ENCODE results near the genes TAS2R1, ROPN1L and ANKRD33B.

GRCh38 chr5:2011774-2012205 lies 129.1 kb upstream of the IRX4 start:
- PRO-cap, 2 experiments, result no peak in any of the 2 experiments
- RAMPAGE, long total RNA, 4 experiments, result no peak in any of the 4 experiments

GRCh38 chr5:2266937-2267272 lies 384.2 kb upstream of the IRX4 start:
- PRO-cap, 2 experiments, result no peak in any of the 2 experiments
- RAMPAGE, long total RNA, 4 experiments, result no peak in any of the 4 experiments

- PRO-cap, 2 experiments, result peak in 1 of 2 experiments; most common plus-strand start chr5:2752695 (in 1); most common minus-strand start chr5:2752709 (in 1)
- RAMPAGE, long total RNA, 4 experiments, result no peak in any of the 4 experiments
Measured at GRCh38 chr5:2752479-2752838, 982 bp upstream of the IRX2 start.

DNA sequence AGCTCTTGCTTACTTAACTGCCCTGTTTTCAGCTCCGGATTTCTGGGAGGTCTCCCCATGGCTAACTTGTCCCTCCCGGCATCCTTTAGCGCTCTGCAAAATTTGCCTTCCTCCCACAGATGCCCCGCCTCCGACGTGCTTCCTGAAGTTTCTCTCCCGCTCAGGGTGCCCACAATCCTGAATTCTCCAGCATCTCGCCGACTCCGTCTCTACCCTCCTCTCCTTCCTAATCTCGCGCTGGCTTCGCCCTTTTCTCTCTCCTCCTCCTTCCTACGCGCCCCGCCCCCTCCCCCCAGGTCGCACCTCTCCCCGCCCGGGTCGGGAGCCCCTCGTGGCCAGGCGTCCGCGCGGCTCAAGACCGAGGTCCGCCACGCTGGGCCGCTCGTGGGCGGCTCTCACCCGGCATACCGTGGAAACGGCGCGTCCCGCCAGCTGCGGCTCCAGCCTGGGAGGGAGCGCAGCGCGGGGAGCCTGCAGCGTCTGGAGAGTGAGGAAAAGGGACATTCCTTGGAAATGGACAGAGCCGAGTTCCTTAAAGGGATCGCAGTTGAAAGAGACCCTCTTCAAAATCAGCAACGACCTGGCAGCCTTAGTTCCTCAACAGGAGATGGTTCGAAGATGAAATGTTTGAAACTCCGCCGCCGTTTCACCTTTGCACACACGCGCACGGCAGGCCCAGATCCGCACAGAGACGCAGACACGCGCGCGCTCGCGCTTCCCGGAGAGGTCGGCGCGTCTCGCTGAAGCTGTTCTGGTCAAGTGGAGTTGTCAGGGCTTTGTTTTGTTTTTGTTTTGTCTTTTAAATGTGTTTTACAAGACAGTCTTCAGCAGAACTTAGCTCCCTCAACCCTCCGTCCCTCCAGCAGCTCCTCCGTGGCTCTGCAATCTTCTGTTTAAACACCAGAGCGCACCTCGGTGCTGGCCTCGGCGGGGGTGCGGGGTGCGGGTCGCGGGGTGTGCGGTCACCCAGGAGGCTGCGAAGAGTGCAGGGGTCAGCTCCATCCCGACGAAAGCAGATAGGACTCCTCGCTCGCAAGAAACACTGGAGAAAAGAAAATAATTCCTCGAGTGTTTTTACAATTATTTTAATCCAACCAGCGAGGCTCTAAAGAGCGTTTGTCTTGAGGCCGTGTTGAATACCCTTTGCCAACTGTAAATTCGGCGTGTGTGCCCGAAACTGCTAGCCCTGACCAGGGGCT lies 5.1 kb upstream of the IRX2 start:
- PRO-cap, 2 experiments, result peak in 1 of 2 experiments; most common plus-strand start position 174 of the sequence (in 1); most common minus-strand start position 137 of the sequence (in 1)
- RAMPAGE, long total RNA, 4 experiments, result start-site peak on the plus strand in 3 of 4 experiments, centred at positions 330 to 336 of the sequence, 16 to 70 reads per replicate

DNA sequence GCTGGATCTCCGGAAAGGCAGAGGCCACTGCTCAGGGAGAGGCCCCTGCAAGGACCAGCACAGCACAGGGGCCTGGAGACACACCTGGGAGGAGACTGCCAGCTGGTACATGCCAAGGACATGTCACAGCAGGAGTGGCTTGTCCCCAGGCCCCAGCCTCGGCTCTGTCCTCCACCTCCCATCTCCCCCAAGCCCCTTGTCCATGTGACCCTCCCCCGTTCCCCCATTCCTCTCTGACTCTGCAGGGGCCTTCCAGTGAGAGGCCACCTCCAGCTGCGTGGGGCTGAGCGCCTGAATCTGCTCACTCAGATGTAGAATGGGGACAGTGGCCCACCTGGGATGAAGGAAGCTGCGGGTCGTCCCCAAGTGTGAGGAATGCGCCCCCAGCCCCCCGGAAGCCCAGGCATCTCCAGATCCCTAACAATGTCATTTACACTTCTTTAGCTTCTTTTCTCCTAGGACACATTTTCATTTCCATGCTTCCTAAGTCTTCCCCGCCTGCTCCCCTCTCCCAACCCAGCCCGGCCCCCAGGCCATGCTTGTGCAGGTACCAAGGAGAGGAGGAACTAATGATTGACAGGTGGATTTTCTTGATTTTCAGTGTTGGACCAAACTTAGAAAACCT lies 349.6 kb upstream of the IRX2 start:
- PRO-cap, 2 experiments, result no peak in any of the 2 experiments
- RAMPAGE, long total RNA, 4 experiments, result no peak in any of the 4 experiments

GRCh38 chr5:3854129-3854754 lies 258.6 kb downstream of the IRX1 start:
- PRO-cap, 2 experiments, result no peak in any of the 2 experiments
- RAMPAGE, long total RNA, 4 experiments, result no peak in any of the 4 experiments

GRCh38 chr5:4901615-4901858 lies 238.6 kb upstream of the ADAMTS16 start:
- PRO-cap, 2 experiments, result no peak in any of the 2 experiments
- RAMPAGE, long total RNA, 4 experiments, result no peak in any of the 4 experiments

GRCh38 chr5:5179158-5179448 lies 39.0 kb downstream of the ADAMTS16 start:
- PRO-cap, 2 experiments, result no peak in any of the 2 experiments
- RAMPAGE, long total RNA, 4 experiments, result no peak in any of the 4 experiments

DNA sequence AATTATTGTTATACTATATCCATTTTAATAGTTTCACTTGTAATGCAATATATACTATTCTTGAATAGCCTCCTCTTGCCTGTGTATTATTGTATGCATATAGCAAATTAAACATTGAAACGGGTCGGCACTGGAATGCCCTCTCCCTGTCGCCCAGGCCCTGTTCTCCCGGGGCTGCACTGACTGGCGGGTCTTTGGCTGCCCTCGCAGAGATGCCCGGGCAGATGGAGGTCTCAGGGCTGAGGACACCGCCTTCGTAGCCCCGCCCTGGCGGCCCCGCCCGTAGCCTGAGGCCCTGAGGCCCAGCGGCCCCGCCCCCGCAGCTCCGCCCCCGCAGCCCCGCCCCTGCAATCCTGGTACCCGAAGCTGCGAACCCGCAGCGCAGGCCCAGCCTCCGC lies 71.9 kb downstream of the ICE1 start:
- PRO-cap, 2 experiments, result no peak in any of the 2 experiments
- RAMPAGE, long total RNA, 4 experiments, result no peak in any of the 4 experiments

GRCh38 chr5:5985188-5985595 lies 393.2 kb downstream of the MED10 start:
- PRO-cap, 2 experiments, result no peak in any of the 2 experiments
- RAMPAGE, long total RNA, 4 experiments, result no peak in any of the 4 experiments

DNA sequence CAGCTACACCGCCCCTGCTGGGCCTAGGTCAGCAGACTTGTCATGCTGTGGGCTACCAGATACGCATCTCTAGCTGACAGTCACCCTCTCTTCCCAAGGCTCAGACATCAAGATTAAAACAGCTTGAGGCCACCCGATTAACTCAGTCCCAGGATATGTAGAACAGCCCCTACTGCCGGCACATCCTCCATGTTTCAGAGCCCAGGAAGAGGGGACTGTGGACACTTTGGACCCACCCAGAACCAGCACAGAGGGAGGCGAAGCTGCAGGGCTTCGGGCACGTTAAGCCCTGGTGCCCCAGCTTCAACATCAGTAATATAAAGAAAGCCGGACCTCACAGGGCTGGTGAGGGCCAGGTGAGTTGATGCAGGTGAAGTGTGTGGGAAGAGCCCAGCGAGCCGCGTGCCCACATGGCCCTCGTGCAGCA lies 8.0 kb downstream of the MED10 start:
- PRO-cap, 2 experiments, result no peak in any of the 2 experiments
- RAMPAGE, long total RNA, 4 experiments, result no peak in any of the 4 experiments

- PRO-cap, 2 experiments, result no peak in any of the 2 experiments
- RAMPAGE, long total RNA, 4 experiments, result no peak in any of the 4 experiments
Measured at GRCh38 chr5:6609382-6610184, 23.3 kb downstream of the NSUN2 start.

DNA sequence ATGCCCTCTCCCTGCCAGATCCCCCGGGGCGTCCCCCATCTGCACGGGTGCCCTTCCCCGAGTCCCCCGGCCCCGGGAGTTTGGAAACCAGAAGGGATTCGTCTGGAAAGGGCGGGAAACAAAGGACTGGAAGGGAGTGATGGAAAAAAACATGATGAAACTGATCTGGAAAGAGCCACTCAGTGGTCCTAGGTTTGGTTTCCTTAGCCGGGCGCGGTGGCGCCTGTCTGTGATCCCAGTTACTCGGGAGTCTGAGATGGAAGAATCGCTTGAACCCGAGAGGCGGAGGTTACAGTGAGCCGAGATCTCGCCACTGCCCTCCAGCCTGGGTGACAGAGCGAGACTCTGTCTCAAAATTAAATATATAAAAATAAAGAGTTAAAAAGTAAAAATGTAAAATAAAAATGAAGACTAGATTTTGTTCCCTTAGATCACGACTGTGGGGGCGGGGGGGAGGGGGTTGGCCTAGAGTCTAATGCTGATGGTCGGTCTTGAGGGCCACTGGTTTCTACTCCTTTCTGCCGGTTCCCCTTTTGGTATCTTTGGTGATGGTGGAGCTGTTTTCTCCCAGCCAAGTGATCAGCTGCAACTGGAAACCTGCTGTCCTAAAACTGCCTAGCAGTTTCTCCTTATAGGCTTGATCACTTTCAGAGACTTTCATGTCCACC lies 869 bp downstream of the SRD5A1 start:
- PRO-cap, 2 experiments, result no peak in any of the 2 experiments
- RAMPAGE, long total RNA, 4 experiments, result no peak in any of the 4 experiments

- PRO-cap, 2 experiments, result no peak in any of the 2 experiments
- RAMPAGE, long total RNA, 4 experiments, result no peak in any of the 4 experiments
Measured at GRCh38 chr5:6772847-6774050, 60.0 kb downstream of the TENT4A start.

GRCh38 chr5:9630258-9630773 lies at the start of gene TAS2R1:
TAS2R1 (minus strand) TSS chr5:9630351.
- PRO-cap, 2 experiments, result no peak in any of the 2 experiments
- RAMPAGE, long total RNA, 4 experiments, result no peak in any of the 4 experiments

DNA sequence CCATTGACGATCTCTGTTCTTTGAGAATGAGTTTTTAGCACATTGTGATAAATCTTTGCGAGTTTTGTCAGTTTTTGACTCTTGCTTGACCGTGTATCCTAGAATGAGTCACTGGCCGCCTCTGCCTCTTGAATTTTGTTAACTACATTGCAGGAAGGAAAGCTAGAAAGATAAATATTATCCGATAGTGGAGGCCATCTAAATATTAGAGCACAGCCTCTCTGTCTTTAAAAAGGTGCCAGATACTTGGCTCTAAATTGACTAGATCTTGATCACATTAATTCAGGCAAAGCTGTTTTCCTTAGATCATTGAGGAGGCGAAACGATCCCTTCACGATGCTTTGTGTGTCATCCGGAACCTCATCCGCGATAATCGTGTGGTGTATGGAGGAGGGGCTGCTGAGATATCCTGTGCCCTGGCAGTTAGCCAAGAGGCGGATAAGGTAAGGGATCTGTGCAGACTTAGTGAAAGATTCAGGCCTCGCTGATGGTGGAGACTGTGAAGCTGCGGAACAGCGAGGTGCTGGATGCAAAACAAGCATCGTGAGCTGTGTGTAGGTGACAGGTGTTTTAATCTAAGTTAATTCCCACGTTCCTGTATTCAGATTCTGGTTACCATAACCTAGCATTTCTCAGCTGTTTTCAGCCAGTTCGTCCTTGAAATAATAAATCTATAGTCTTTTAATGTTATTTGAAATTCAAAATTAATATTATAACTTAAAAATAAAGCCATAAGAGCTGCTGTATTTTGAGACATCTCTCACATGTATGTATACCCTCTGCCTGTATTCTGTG lies 12.3 kb downstream of the CCT5 start:
- PRO-cap, 2 experiments, result no peak in any of the 2 experiments
- RAMPAGE, long total RNA, 4 experiments, result start-site peak on the plus strand in 1 of 4 experiments, centred at position 670 of the sequence, 15 reads per replicate

GRCh38 chr5:10440907-10441618 lies 616 bp upstream of the ROPN1L start:
- PRO-cap, 2 experiments, result no peak in any of the 2 experiments
- RAMPAGE, long total RNA, 4 experiments, result no peak in any of the 4 experiments

- PRO-cap, 2 experiments, result peak in 2 of 2 experiments; most common plus-strand start chr5:10441911 (in 1); most common minus-strand start chr5:10441784 (in 2)
- RAMPAGE, long total RNA, 4 experiments, result start-site peak on the plus strand in 3 of 4 experiments, at chr5:10441900-10441957 at its widest, 17 to 309 reads per replicate
Measured at GRCh38 chr5:10441619-10442489, at the start of gene ROPN1L. ROPN1L (plus strand) TSS chr5:10441879.

DNA sequence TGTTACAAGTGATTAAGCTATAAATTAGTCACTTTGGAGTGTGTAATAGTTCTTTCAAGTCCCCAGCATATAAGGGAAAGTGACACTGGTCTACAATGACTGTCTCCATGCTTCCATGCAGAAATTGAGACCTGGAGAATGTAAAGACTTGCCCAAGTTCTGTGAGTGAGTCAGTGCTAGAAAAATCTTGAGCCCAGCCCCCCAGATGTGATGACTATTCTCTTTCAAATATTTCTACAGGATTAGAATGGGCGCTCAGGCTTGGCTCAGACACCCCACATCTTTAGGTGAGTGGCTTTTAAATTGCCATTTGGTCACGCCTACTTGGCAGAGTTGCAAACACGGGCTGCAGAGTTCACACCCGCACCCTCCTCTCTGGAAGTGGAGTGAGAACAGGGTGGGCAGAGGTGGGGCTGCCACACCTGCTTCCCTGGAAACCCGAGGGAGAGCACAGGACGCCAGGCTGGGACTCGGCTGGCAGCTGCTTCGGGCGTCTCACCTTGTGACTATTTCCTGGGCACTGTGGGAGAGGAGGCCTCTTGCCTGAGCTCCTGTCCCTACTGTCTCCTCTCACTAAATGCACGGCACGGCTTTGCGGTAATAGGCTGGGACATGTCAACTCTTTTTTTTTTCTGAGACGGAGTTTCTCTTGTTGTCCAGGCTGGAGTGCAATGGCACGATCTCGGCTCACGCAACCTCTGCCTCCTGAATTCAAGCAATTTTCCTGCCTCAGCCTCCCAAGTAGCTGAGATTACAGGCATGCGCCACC lies 37.6 kb downstream of the ROPN1L start:
- PRO-cap, 2 experiments, result no peak in any of the 2 experiments
- RAMPAGE, long total RNA, 4 experiments, result no peak in any of the 4 experiments

GRCh38 chr5:10563655-10564470 lies at the start of gene ANKRD33B:
ANKRD33B (plus strand) TSS chr5:10564070.
- PRO-cap, 2 experiments, result peak in 2 of 2 experiments; most common plus-strand start chr5:10564330 (in 2); most common minus-strand start chr5:10564169 (in 2)
- RAMPAGE, long total RNA, 4 experiments, result no peak in any of the 4 experiments